LHCN-M2 (cell line): ENCODE data around the genes TMEM240, MMP23B and NADK.

DNA sequence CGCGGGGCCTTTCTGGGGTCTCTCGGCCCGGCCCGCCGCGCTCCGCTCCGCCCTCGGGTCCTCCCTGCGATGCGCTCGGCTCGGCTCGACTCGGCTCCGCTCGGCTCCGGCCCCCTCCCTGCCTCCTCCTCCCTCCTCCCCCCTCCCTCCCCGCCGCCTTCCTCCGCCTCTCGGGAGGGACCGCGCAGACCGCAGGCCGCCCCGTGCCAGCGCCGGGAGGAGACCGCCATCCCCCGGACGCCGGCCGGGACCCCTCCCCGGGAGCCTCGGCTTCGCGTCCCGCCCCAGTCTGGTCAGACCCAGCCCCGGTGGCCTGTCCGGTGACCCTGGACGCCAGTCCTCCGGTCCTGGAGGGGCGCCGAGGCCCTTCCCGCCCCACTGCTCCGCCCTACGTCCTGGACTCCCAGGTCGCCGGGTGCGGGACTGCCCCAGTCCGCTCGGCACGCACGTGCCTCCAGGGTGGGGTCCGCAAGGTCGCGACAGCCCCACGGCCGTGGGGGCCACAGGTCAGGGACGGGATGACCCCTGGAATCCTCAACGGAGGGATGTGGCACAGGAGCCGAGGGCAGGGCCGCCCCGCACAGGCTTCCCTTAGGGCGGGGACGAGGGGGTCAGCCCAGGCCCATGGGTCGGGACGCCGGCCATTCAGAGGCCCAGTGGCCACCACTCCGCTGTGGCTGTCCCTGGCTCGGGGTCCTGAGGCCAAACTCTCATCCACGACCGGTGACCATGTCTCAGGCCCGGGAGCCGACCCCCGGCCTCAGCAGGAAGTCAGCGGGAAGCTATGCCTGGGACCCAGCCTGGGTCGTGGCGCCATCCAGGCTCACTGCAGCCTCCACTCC, at the start of gene TMEM240:
TMEM240 (minus strand) TSS at position 92 of the 842 bp plus-strand sequence.
- RAMPAGE, long total RNA, result no peak

DNA sequence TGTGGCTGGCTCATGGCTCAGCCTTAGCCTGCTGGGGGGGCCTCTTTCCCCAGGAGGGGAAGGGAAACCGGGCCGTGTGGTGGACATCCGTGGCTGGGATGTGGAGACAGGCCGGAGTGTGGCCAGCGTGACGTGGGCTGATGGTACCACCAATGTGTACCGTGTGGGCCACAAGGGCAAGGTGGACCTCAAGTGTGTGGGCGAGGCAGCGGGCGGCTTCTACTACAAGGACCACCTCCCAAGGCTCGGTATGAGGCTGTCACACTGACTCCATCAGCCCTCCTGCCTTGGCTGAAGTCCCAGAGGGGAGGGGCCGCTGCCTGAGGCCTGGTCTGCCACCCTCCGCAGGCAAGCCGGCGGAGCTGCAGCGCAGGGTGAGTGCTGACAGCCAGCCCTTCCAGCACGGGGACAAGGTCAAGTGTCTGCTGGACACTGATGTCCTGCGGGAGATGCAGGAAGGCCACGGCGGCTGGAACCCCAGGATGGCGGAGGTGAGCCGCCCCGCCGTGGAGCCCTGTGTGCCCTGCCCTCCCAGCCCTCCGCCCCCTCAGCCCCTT, 7.0 kb upstream of the MMP23B start:
- RAMPAGE, long total RNA, result no peak

GRCh38 chr1:1631510-1632575, at the start of gene MMP23B:
TSS of gene MMP23B (plus strand) at chr1:1632173.
- RAMPAGE, long total RNA, result no peak

DNA sequence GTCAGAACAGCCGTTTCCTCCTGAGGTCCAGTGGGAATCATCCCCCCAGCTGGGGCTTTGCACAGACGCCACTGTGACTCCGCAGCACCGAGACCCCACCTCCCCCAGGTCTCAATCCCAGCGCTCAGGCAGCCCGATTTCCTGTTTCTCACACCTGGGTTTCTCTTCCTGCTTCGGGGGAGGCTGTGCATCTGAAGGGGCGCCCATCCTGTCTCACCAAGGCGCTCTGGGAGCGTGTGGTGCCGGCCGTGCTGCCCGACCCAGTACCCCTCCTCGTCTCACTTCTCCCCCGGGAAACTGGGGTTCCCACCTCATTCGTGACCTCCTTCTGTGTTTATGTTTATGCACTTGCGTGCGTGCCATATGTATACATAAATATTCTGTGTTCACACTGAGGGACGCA, 14.7 kb downstream of the SLC35E2B start:
- RAMPAGE, long total RNA, result no peak

- RAMPAGE, long total RNA, result no peak
Observed at GRCh38 chr1:1761593-1762266, 16.5 kb downstream of the NADK start.

DNA sequence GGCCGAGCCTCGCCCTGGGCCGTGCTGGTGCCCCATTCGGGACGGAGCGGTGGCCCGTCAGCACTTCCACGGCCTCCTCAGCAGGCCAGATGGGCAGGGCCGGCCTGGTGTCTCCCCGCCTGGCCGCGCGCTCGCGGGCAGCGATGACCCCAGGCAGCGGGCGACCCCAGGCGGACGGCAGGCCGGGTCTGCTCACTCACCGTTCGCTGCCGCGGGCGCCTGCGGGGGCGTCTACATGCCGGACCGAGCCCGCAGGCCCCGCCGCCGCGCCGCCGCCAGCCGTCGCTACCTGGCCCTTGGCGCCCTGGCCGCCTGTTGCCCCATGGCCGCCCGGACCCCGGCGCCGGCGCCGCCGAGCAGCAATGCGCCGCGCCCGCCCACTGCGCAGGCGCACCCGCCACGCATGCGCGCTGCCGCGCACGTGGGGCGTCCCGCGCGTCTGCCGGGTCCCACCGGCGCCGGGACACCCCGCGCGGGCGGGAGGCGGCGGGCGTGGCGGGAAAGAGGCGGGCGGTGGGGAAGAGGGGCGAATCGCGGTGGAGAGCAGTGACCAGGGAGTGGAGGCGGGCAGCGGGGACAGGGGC, at the start of gene NADK:
NADK (minus strand) TSS at position 382 of the 584 bp plus-strand sequence.
- RAMPAGE, long total RNA, result no peak

DNA sequence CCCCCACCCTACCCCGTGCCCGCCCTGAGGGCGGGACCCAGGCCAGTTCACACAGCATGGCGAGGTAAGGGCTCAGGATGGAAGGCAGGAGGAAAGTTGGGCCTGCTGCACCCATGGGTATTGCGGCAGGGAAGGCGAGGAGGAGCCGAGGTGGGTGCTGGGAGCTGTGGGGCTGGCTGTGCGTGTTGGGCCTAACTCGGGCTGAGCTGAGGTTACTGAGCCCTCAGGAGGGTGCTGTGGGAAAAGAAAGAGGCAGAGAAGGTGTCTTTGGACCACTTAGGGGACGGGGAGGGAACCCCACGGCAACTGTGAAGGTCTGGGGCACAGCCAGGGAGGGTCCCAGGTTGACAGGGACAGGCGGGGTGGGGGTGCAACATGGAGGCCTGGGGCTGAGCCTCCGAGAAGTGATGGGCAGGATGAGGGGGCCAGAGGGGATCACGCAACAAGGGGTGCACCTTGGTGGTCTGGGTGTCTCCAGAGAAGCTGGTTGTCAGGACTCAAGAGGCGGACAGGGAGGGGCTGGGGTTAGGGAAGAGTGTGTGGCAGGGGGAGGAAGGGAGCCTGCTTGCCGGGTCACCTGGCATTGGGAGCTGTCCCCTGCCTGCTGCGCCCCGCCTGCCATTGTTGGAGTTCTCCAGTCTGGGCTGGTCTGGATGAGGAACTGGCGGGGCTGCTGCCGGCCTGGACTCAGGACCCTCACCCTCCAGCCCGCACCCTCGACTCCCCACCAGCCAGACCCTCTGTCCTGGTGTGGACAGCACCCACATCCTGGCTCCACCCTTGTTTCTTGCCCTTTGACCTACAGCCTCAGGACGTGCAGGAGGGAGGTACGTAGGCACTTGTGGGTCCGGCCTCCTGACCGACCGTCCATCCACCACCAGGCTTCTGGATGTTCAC, 61.0 kb downstream of the PRKCZ start:
- RAMPAGE, long total RNA, result no peak

- RAMPAGE, long total RNA, result no peak
Observed at GRCh38 chr1:2208168-2209190, 13.9 kb upstream of the FAAP20 start.

GRCh38 chr1:2213547-2213675, 14.7 kb upstream of the SKI start:
- RAMPAGE, long total RNA, result no peak

DNA sequence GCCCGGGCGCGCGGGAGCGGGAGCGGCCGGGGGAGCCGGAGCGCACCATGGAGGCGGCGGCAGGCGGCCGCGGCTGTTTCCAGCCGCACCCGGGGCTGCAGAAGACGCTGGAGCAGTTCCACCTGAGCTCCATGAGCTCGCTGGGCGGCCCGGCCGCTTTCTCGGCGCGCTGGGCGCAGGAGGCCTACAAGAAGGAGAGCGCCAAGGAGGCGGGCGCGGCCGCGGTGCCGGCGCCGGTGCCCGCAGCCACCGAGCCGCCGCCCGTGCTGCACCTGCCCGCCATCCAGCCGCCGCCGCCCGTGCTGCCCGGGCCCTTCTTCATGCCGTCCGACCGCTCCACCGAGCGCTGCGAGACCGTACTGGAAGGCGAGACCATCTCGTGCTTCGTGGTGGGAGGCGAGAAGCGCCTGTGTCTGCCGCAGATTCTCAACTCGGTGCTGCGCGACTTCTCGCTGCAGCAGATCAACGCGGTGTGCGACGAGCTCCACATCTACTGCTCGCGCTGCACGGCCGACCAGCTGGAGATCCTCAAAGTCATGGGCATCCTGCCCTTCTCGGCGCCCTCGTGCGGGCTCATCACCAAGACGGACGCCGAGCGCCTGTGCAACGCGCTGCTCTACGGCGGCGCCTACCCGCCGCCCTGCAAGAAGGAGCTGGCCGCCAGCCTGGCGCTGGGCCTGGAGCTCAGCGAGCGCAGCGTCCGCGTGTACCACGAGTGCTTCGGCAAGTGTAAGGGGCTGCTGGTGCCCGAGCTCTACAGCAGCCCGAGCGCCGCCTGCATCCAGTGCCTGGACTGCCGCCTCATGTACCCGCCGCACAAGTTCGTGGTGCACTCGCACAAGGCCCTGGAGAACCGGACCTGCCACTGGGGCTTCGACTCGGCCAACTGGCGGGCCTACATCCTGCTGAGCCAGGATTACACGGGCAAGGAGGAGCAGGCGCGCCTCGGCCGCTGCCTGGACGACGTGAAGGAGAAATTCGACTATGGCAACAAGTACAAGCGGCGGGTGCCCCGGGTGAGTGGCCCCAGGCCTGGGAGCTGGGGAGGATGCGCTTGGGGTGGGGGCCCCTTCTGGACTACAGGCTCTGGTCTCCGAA, 950 bp downstream of the SKI start:
- RAMPAGE, long total RNA, result no peak

DNA sequence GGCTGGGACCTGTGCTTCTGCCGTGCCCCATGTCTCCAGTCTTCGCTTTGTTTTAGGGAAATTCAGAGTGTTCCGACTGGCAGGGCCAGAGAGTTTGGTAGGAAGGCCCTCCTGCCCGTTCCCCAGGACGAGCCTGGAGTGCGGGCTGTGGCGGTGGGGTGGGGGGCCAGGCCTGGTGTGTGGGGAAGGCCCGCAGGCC, 1.6 kb downstream of the SKI start:
- RAMPAGE, long total RNA, result no peak

- RAMPAGE, long total RNA, result no peak
Observed at GRCh38 chr1:2232412-2233374, 4.6 kb downstream of the SKI start.

GRCh38 chr1:2255860-2256467, 27.8 kb downstream of the SKI start:
- RAMPAGE, long total RNA, result no peak

- RAMPAGE, long total RNA, result no peak
Observed at GRCh38 chr1:2274113-2275011, 46.2 kb downstream of the SKI start.

- RAMPAGE, long total RNA, result no peak
Observed at GRCh38 chr1:2292071-2293129, 64.3 kb downstream of the SKI start.

DNA sequence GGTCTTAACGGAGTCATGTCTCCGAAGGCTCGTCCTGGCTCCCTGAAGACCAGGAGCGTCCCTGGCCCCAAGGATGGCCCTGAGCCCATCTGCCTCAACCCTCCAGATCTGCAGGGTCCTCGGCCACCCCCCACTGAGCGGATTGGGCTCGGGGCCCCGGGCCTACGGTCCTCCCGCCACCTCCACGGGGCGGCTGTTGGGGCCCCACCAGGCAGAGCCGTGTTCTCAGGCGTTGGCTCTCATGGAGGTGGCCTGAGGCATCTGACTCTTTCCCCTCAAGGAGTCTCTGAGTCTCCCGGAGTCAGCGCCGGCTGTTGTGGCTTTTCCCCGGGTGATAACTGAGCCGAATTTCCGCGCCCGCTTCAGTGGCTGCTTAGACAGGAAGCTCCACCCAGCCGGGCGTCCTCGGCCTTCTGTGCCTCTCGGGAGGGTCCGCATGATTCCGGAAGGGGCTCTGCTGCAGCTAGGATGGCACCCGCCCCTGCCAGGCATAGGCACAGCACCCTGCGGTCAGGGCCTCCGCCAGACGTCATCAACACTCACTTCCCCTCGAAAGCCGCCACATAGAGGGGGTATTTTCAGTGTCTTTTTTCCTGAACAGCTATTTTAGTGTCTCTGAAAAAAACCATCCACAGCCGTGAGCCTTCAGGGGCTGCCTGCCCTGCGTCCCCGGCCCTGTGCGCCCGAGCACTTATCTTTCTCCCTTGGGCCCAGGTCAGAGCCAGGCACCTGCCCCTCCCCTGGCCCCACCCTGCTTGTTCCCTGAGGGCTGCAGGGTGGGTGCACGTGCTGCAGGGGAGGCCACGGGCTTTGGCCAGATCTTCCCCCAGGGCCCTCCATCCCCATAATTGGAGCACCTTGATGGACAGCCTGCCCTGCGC, 72.9 kb downstream of the SKI start:
- RAMPAGE, long total RNA, result no peak

DNA sequence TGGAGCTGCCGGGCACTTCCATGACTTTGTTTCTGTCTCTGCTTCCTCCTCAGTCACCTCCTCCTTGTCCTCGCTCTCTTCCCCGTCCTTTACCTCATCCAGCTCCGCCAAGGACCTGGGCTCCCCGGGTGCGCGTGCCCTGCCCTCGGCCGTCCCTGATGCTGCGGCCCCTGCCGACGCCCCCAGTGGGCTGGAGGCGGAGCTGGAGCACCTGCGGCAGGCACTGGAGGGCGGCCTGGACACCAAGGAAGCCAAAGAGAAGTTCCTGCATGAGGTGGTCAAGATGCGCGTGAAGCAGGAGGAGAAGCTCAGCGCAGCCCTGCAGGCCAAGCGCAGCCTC, 76.1 kb downstream of the SKI start:
- RAMPAGE, long total RNA, result no peak

DNA sequence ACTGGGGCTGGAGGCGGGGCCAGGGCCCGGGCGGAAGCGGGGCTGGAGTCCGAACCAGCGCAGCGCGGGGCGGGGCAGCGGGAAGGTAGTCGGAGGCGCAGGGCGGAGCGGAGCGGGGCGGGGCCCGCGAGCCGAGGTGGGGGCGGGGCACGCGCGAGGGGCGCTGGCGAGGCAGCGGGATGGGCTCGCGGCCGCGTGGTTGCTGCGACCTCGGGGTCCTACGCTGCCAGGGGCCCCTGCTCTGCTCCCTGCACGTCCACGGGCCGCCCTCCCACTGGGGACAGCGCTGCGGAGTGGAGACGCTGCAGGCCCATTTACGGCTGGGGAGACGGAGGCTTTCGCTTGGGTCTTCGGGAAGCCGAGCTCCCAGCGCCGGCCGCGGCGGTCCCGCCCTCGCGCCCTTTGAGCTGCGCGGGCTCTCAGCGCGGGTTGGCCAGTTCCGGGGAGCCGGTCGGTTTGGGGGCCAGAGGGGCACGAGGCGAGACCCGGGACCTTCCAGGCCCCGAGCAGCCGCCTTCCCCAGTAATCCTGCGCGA, 340 bp upstream of the PEX10 start:
- RAMPAGE, long total RNA, result no peak

GRCh38 chr1:2503598-2504523, 22.5 kb downstream of the PANK4 start:
- RAMPAGE, long total RNA, result no peak

DNA sequence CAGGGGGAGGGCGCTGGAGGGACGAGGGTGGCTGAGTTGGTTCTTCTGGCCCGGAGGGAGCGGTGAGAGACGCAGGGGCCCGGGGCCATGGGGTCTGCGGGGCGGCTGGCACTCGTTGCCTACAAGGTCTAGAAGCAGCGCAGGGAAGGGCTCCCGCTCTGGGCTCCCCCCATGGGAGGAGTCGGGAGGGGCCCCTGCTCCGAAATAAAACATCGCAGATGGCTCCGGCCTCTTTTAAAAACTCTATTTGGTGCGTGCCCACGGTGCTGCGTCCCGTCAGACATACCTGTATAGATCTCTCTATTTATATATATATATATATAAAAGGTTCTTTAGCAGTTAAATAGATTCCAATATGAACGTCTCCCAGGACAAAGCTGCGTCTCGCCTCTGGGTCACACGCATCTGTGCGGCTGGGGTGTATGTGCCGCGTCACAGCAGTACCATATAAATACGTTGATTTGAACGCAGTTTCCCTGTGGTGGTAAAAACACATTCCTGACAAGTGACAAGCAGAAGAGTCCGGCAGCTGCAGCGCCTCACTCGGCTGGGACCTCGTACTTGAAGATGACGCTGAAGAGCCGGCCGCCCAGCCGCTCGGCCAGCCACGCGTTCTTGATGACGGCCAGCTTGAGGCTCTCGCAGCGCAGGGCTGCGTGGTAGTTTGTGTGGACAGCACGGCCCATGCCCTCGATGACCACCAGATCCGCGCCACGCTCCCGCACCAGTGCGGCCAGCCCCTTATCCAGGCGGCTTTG, 17.9 kb downstream of the PANK4 start:
- RAMPAGE, long total RNA, result no peak